ENCODE data around the genes GBP3 and GBP2.

DNA sequence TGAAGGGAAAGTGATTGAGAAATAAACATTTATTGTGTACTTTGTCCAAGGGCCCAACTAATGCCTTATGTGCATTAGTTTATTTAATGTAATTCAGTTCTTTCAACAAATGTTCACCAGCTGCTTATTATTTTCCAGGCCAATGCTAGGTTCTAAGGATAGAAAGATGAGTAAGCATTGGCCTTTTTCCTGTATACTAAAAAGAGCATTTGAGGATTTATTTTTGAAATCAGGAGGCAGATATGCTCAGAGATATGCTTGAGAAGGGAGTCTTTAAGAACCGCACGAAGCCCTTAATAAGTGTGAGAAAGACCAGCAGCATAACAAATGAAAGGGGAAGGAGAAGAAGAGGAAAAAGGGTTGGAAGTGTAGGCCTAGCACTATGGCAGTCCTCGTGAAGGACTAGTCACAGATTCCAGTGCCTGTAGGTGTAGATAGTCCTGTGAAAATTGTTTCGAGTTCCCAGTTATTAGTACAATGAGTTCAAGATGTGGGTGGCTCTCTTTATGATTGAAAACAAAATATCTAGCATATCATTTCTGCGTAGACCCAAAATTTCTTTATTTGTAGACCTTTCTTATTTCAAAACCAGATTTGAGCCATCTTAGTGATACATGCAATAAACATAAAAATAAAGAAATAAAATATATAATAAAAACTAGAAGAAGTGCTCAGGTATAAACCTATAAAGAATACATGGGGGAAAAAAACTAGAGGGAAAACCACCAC, 32.2 kb downstream of the CLCA1 start:
- PRO-cap, result no peak
- RRBS, 2 experiments, result no CpG with 5 or more reads among the region's 5 CpGs

DNA sequence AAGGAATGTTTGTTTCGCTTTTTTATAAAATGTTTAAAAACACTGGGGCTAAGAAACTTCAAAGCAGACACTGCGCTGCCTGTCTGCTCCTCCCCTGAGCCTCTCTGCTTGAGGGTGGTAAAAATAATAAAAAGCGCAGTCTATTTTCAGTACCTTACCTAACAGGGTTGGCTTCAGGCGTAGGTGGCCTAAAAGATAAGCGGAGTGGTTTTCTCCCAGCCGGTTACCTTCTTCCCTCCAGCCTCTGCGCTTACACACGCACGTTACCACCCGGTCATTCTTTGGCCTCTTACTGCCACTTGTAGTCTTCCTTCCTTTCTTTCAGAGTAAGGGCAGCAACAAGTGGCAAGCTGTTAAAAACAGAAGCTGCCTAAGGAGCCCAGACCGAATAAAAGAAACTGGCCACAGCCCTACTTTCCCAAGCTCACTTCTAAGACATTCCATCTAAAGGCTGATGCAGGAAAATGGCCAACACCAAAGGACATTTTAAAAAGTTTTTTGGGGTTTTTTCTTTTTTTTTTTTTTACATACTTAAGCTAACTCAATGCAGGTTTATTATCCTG, 35.4 kb downstream of the CLCA1 start:
- PRO-cap, result no peak
- RRBS, 2 experiments, result 47 to 58% methylated on average over 4 of the region's 11 CpGs

GRCh38 chr1:86773575-86774797, 69.6 kb downstream of the SH3GLB1 start:
- PRO-cap, result no peak
- RRBS, 2 experiments, result no CpG with 5 or more reads among the region's 8 CpGs

GRCh38 chr1:86788191-86788873, 84.0 kb downstream of the SH3GLB1 start:
- PRO-cap, result unidirectional peak, minus-strand start at chr1:86788767
- RRBS, 2 experiments, result no CpG with 5 or more reads among the region's 3 CpGs

DNA sequence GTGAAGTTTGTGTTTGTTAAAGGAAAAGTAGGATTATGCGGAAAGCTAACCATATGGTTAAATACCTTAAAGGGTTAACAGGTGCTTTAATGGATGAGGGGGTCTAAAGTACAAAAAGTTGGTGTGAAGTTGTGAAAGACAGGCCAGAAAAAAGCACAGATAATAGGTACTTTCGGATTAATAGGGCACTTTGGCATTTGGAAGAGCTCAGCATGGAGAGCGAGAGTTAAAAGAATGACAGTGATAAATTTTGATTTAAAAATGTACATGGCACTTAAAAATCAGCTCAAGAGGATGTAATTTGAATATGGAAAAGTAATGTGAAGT, 1.5 kb downstream of the HS2ST1 start:
- PRO-cap, result no peak
- RRBS, 2 experiments, result no CpG with 5 or more reads among the region's 3 CpGs

GRCh38 chr1:87133946-87134468, 194.7 kb upstream of the LMO4 start:
- PRO-cap, result no peak
- RRBS, 2 experiments, result no CpG with 5 or more reads among the region's 9 CpGs

- PRO-cap, result no peak
- RRBS, 2 experiments, result no CpG with 5 or more reads among the region's 9 CpGs
Observed at GRCh38 chr1:87449137-87450173, 120.8 kb downstream of the LMO4 start.

DNA sequence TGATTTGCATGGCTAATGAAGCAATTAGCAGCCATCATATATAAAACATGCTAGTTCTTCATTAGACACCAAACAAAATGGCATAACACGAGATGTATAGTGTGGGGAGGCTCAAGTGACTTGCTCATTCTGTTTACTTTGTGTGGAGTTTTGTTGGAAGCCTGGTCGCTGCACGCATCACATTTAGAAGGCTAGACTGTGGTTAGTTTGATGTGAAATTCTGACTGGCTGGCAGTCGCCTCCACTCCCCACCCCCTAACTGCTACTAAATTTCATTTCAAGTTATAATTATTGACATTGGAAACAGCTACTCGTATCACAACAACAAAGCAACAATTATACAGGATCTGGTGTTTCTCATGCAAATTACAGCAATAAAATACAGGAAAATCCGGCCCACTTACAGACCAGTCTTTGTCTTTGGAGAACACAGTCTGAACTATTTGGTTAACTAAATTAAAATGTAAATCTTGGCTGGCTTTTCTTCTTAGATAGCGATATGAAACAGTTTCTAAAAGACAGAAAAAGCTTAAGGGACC, 356.1 kb downstream of the LMO4 start:
- PRO-cap, result no peak
- RRBS, 2 experiments, result no CpG with 5 or more reads among the region's 7 CpGs

DNA sequence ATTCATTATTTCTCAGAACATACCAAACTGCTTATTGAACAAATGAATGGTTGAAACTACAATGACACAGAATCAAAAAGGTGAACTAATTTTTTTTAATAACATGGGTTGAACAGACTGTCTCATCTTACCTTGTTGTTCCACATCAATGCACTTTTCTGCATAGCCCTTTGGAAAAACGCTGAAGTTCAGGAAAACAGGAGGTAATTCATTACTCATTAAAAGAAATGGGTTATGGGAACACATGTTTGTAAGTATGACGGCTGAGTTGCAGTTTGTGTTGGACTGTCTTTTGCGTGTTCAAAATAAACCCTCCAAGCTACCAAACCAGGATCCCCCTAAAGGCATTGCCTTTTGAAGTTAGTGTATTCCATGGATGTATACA, 514.9 kb upstream of the PKN2 start:
- PRO-cap, result no peak
- RRBS, 2 experiments, result no CpG with 5 or more reads among the region's 3 CpGs

DNA sequence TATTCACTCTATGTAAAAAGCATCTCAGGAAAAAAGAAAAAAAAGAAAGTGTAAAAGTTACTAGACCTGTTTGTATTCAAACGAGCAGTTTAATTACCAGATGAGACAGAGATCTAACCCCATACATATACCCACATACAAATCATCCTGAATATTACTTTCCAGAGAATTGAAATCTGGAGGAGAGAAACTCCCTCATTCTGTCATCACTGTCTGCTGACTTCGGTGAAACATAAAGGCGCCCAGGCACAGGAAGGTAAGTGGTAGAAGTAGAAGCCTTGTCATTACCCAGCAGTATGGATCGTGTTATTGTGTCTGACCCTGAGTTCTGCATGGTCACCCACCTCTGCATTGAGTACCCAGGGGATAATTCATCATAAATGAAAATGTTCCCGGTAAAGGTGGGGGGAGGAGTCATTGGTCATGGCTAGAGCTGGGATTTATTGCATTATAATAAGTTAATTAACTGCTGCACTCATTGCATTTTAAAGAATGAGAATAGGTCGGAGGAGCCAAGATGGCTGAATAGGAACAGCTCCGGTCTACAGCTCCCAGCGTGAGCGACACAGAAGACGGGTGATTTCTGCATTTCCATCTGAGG, 342.6 kb upstream of the PKN2 start:
- PRO-cap, result no peak
- RRBS, 2 experiments, result no CpG with 5 or more reads among the region's 10 CpGs

DNA sequence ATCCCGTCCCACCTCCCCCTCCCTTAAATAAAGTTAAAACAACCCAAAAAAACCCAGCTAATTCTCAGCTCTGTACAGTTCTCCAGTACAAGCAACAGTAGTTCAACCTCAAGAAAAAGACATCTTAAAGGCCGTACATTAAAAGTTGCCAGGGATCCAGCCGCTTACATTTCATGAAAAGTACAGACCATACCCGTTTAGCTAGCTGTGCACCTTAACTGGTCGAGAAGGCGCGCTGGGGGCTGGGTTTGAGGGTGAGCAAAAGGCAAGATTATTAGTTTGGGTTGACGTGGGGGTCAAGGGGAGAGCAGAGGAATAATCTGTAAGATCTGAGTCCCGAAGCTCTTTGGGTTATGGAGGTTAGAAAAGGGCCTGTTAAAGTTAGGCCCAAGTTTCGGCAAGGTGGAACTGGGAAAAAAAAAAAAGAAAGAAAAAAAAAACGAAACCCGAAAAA, 574 bp upstream of the PKN2 start:
- PRO-cap, result no peak
- RRBS, 2 experiments, result no CpG with 5 or more reads among the region's 12 CpGs

DNA sequence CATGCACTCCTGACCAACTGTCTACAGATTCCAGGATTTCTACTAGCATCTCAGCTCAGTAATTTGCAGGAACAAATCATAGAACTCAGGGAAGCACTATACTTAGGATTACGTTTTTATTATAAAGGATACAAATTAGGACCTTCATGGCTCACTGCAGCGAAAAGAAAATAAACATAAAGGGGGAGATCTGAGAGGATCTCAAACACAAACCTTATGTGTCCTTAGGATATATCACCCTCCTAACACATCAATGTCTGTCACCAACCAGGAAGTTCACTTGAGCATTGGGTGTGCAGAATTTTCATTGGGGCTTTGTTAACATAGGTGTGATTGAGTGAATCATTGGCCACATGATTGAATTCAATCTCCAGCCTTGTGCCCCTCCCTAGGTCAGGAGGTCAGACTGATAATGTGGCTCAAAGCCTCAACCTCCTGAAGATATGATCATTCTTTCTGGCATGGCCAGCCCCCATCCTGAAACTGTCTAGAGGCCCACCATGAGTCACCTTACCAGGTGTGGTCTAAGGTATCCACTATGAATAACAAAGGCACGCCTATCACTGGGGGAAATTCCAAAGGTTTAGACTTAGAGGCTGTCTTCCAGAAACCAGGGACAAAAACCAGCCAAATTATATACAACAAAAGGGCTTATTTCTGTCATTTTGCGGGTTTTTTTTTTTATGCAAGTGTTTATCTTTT, 90.0 kb downstream of the PKN2 start:
- PRO-cap, result no peak
- RRBS, 2 experiments, result no CpG with 5 or more reads among the region's 4 CpGs

- PRO-cap, result no peak
- RRBS, 2 experiments, result no CpG with 5 or more reads among the region's 4 CpGs
Observed at GRCh38 chr1:89011531-89012174, 11.0 kb downstream of the GBP3 start.

DNA sequence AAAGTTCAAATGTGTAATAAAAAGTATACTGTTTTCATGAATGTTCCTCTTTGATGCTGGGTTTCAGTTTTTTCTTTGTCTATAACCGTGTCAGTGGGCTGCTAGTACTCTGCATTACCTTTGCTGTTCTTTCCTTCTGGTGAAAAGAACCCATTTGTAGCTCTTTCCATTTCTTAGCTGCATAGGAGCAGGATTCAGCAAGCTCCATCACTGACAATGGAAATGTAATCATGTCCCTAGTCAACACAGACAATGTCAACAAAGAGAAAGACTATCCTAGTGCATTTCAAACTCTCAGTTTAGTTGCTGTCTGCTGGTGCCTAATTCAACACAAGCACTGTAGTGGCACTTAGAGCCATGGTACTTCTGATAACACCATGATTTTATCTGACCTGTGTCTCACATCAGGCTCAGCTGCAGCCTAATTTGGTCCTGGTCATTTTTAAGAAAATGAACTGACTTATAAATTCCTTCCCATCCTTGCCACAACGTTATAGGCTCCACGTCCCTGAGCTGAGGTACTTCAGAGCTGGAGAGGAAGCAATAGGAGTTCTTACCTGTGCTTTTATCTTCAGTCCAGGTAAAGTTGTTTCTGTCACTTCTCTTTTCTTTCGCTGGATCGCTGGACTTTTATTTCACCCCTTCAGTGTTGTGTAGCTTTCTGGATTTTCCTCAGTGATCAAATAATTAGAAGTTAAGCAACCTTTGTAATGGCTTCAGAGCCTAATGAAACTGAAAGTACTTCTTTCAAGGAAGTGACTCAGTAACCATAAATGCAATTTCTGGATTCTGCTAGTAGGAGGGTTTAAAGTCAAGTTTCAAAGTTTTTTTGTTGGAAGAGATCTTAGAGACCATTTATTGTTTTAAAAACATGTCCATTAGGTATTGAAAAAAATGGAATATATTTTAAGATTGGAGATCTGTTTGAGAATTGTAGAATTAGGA, at the start of gene GBP3:
Gene GBP3, minus strand, starts transcription at position 740 of the 945 bp plus-strand sequence.
- PRO-cap, result no peak
- RRBS, 2 experiments, result no CpG with 5 or more reads among the region's 5 CpGs

GRCh38 chr1:89068167-89068695, 3.2 kb upstream of the GBP1 start:
- PRO-cap, result no peak
- RRBS, 2 experiments, result no CpG with 5 or more reads among the region's 2 CpGs

- PRO-cap, result no peak
- RRBS, 2 experiments, result no CpG with 5 or more reads among the region's 3 CpGs
Observed at GRCh38 chr1:89110133-89110421, 15.8 kb downstream of the GBP2 start.

GRCh38 chr1:89125875-89126441, at the start of gene GBP2:
Gene GBP2 (minus strand): TSS chr1:89126114.
- PRO-cap, result no peak
- RRBS, 2 experiments, result no CpG with 5 or more reads among the region's 6 CpGs

- PRO-cap, result no peak
- RRBS, 2 experiments, result no CpG with 5 or more reads among the region's 2 CpGs
Observed at GRCh38 chr1:89271546-89271945, 1.1 kb downstream of the GBP5 start.

DNA sequence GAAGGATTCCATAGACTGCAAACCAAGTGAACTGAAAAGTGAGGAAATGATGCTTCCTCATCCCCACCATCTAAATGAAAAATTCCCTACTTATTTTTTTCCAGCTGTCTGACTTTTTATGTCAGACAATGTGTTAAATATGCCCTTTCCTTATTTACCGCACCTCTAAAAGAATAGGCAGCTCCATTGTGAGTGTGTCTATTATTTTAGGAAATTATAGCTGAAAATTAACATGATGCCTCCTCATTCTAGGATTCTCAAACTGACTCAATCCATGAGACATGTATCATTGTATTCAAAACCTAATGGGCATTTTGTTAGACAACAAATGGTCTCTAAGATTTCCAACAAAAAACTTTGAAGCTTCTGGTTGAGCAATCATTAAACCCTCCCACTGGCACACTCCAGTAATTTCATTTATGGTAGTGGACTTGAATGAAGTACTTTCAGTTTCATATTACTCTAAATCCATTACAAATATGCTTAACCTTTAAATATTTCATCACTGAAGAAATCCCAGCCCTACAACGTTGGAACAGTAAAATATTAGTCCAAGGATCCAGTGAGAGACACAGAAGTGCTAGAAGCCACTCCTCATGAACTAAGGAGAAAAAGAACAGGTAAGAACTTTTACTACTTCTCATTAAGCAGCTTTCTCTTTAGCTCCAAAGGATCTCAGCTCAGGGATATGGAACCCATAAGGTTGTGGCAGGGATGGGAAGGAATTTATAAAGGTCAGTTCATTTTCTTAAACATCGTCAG, 43.5 kb downstream of the GBP6 start:
- PRO-cap, result no peak
- RRBS, 2 experiments, result no CpG with 5 or more reads among the region's 3 CpGs

DNA sequence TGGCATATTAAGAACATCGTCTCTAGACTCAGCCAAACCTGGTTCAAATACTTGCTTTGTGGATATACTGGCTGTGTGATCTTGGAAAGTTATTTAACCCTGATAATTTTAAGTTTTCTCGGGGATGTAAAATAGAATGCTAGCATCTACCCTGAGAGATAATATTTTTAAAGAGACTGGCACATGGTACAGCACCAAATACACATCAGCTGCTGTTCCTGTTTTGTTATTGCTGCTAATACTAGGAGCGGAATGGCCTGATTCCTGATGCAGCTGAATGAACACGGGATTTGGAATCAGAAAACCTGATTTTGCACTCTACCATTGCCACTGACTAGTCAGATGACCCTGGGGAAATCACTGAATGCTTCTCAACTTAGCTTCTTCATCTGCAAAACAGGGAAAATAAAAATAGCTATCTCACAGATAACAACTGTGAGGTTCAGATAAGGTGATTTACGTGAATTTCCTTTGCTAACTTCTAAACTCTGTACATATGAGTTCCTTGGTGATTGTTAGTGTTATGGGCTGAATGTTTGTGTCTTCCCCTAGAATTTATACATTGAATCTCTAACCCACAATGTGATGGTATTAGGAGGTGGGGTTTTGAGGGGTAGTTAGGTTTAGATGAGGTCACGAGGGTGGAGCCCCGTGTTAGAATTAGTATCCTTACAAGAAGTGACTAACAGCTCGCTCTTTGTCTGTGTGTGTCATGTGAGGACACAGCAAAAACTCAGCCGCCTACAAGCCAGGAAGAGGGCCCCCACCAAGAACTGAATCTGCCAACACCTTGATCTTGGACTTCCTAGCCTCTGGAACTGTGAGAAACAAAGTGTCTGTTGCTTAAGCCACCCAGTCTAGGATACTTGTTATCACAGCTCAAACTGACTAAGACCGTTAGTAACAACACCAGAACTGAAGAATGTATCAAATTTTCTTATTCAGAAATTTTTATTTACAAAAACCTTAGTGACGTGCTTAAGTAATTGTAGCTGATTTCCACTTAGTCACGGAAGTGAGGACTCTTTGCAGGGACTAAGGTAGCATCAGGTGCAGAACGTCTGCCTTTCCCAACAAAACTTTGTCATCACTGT, 24.8 kb upstream of the LRRC8C start:
- PRO-cap, result no peak
- RRBS, 2 experiments, result no CpG with 5 or more reads among the region's 13 CpGs